ENCODE measurements around a stretch of chr5.

- RRBS = no CpG with 5 or more reads among the region's 10 CpGs
Measured at GRCh38 chr5:200826-201575, 9.7 kb downstream of the LRRC14B start.

DNA sequence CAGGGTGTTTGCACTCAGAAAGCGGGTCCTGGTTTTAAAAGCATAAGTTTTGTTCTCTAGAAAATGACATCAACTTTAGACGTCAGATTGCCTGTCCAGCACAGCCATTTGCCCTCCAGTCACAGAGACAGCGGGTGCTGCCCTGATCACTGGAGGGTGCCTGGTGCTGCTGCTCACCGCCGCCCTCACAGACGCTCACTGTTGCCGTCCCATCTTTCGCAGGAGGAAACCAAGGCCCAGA is 43.7 kb upstream of the EXOC3 start:
- RRBS = no CpG with 5 or more reads among the region's 8 CpGs

DNA sequence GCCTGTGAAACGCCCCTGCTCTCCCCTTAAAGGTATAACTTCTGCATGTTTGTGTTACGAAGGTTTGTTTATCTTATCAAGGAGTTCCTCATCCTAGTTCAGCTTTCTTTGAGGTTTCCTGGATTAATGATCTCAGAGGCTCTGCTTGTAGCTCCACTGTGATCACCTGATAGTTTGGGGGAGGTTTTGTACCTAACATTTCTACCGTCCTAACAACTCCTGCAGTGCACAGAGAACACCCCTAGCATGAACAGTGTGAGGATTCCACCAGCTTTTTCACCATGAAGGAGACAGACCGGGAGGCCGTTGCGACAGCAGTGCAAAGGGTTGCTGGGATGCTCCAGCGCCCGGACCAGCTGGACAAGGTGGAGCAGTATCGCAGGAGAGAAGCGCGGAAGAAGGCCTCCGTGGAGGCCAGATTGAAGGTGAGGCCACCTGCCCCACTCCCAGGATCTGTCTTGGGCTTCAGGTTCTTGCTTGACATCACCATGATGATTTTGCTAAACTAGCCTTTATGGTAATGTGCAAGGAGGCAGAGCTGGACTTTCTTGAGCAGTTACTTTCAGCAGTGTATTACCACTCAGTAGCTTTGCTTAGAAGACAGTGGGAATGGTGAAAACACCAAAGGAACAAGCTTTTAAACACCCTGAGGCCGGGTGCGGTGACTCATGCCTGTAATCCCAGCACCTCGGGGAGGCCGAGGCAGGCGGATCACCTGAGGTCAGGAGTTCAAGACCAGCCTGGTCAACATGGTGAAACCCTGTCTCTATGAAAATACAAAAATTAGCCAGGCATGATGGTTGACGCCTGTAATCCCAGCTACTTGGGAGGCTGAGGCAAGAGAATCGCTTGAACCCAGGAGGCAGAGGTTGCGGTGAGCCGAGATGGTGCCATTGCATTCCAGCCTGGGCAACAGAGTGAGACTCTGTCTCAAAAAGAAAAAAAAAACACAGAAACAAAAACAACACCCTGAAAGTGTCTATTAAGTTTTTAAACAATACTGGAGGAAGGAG is 3.3 kb downstream of the EXOC3 start:
- RRBS = 97% methylated on average over 5 of the region's 21 CpGs

GRCh38 chr5:465365-466099 is 22.6 kb downstream of the EXOC3 start:
- RRBS = 93% methylated on average over 5 of the region's 37 CpGs

DNA sequence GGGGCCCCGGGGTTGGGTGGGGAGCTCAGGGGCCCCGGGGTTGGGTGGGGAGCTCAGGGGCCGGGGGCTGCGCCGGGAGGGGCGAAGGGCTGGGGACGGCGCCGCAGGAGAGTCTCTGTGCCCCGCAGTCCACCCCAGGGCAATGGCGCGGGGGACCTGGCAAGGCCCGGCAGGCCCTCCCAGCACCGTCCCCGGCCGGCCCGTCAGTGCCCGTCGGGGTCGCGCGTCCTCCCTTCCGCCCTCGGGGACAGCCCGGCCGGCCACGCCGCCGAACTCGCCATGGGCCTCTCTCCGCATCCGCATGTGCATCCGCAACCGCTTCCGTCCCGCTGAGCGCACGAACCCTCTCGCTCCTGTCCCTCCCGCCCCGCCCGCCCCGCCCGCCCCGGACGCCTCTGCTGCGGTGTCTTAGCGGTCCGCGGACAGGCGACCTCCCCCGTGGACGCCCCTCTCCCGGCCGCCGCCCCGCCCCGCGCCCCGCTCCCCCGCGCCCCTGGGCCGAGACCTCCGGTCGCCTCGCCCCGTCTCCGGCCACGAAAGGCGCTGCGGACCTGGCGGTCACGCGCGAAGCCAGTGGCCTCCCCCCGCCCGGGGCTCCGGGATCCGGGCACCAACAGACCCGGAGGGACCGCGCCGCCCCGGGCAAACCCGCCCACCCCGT is 4.1 kb upstream of the SLC9A3 start:
- RRBS = 8% methylated on average over 49 of the region's 86 CpGs

DNA sequence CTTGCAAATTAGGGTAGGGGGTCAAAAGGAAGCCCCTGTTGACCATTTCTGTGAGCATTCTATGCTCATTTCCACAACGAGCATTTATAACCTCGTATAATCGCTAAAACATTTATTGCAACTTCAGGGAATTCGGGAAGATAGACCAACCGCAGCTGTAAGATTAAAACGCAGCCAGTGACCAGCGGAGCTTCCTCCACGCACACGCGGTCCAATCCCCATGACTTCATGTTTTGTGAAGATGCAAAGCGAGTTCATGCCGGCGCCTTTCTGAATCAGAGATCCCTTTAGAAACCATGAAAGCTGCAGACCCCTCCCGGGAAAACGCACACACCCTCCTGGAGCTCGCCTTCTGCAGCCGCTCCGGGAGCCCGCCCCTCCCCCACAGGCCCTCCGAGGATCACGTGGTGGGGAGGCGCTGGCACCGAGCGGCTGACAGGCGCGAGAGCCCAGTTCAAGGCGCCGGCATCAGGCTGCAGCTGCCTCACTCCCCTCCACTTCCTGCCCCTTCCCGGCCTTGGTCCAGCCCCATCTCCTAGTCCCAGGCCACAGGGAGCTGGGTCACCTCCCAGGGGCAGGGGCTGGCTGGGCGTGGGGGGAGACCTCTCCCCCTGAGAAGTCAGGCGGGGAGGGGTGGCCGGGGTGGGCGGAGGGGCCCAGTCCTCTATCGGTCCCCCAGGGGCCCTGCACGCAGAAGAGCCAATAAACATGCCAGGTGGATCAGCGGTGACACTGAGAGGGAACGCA is 1.5 kb downstream of the ZDHHC11B start:
- RRBS = under 1% methylated on average over 5 of the region's 37 CpGs

- RRBS = no CpG with 5 or more reads among the region's 5 CpGs
Measured at GRCh38 chr5:801545-801799, 16.9 kb upstream of the ZDHHC11B start.

- RRBS = no CpG with 5 or more reads among the region's 22 CpGs
Measured at GRCh38 chr5:864083-864636, 13.4 kb upstream of the ZDHHC11 start.

- RRBS = no CpG with 5 or more reads among the region's 5 CpGs
Measured at GRCh38 chr5:991579-991921, 17.1 kb upstream of the NKD2 start.

GRCh38 chr5:1049082-1049879 is 40.7 kb downstream of the NKD2 start:
- RRBS = no CpG with 5 or more reads among the region's 34 CpGs

- RRBS = 96% methylated on average over 3 of the region's 96 CpGs
Measured at GRCh38 chr5:1063839-1065130, 47.6 kb downstream of the SLC12A7 start.

DNA sequence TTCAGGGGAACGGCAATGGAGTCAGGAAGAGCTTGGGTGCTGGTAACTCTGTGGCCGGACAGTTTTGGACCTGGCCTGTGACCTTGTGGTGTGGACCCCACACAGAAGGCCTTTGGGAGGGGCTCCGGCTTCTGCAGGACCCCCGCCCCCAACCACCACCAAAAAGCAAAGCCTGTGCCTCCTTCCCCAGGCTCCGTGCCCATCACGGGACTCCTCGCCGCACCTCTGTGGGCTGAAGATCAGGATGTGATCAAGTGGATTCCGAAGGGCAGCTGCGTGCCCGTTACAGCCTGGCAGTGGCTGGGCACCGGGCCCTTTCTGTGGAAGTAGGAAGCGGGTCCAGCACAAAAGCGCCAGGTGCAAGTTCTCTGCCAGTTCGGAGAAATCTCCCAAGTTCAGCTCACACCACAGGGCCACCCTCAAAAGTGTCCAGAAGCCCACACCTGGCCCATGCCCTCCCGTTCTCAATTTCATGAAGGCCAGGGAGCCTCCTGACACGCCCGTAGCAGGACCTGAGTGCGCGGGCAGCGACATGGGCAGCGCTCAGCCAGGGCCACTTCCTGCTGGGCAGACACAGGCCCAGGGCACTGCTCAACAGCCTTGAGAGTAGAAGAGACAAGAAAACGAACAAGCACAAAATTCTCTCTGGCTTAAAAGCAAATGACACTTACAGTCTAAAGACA is 1.9 kb downstream of the SLC12A7 start:
- RRBS = 95% methylated on average over 2 of the region's 23 CpGs

DNA sequence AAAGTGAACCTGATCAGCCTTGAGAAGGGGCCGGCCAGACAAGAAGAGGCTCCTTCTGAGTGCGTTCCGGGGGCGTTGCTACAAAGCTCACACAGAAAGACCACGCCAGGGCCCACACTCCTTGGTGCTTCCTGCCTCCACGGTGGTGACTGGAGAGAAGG is 1.5 kb downstream of the SLC12A7 start:
- RRBS = 76% methylated on average over 2 of the region's 6 CpGs

GRCh38 chr5:1153286-1153929 is 41.5 kb upstream of the SLC12A7 start:
- RRBS = 54% methylated on average over 5 of the region's 14 CpGs

DNA sequence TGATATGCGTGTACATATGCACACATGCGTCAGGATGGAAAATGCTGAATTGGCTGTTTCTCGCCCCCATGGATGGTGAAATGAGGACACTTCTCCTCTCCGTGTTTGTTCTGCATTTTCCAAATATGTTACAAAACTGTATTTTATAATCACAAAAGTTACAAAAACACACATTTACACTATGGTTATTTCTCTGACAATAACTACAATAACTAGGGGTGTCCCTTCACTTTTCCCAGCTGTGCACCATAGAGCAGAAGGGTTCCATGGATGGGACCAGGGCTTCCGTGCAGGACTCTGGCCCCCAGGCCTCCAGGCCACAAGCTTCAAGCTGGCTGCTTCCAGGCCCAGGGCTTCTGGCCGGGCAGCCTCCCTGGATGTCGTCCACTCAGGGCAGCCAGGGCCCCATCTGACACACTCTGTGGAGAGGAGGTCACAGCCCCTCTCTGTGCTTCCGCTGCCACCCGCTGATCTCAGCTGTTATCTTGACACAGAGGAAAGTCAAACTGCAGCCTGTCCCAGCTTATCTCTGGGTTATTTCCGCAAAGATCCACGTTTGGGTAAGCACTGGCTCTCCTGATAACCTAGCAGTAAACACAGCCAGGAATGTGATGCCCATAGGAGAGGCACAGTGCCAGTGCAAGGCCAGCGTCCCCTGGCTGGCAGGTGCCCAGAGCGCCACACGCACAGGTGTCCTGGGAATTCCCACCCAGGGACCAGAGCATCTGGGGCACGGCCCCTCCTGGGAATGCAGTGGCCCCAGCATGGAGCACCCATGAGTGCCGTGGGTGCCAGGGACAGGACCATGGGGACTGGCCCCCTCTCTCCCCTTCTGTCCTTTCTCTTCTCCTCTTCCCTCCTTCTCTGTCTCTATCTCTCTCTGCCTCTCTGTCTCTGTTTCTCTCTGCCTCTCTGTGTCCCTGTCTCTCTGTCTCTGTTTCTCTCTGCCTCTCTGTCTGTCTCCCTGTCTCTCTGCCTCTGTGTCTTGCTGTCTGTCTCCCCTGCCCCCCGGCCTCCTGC is 15.7 kb upstream of the SLC6A19 start:
- RRBS = no CpG with 5 or more reads among the region's 17 CpGs

DNA sequence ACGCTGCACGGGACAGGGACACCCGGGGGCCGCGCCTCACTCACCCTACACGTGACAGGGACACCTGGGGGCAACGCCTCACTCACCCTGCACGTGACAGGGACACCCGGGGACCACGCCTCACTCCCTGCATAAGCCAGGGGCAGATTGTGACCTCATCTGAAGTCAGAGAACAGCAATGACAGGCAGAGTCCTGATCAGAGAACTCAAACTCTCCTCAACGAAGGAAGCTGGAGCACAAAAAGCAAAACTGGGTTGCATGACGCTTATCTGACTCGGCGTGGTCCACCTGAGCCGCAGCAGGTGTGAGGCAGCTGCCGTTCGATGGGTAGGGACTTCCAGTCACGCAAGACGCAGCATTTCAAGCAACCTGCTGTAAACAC is 3.2 kb downstream of the TERT start:
- RRBS = 91% methylated on average over 2 of the region's 19 CpGs

- RRBS = no CpG with 5 or more reads among the region's 27 CpGs
Measured at GRCh38 chr5:1336846-1337650, 7.9 kb downstream of the CLPTM1L start.

DNA sequence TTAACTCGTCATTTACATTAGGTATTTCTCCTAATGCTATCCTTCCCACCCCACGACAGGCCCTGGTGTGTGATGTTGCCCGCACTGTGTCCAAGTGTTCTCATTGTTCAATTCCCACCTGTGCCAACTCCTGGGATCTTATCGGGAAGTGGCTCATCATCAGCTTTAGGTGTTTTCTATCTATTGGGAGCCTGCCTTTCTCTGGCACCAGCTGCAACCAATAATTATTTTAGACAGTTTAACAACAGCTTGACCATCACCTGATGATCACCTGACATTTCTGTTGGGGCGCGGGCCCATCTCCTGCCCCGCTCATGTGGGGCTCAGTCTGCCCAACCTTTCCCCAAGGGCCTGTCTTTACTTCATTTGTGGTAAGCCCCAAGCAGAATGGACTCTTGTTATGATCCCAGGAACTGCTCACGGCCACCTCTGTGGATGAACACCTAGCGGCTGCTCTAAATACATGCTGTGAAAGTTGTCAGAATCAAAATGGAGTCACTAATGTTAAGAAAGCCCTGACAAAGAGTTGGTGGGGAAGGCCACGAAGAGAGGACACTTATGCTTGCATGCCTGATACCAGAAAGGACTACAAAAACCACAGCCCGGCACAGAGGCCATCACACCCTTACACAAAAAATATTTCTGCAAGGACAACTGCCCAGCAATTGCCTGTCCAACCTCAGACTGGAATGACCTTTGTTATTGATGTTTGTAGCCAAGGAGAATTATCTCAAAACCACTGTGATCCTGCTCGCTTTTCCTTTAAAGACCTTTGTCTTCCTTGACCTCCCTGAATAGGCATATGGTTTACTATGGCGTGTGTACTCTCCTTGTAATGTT is 5.0 kb upstream of the CLPTM1L start:
- RRBS = no CpG with 5 or more reads among the region's 13 CpGs

- RRBS = no CpG with 5 or more reads among the region's 20 CpGs
Measured at GRCh38 chr5:1510126-1510642, 13.6 kb downstream of the LPCAT1 start.

- RRBS = no CpG with 5 or more reads among the region's 8 CpGs
Measured at GRCh38 chr5:1536322-1536891, 12.6 kb upstream of the LPCAT1 start.

Data from SK-N-MC (cell line).